Peripheral blood mononuclear cell (primary cell): ENCODE data around the genes SPDYE21 and SPDYE8.

DNA sequence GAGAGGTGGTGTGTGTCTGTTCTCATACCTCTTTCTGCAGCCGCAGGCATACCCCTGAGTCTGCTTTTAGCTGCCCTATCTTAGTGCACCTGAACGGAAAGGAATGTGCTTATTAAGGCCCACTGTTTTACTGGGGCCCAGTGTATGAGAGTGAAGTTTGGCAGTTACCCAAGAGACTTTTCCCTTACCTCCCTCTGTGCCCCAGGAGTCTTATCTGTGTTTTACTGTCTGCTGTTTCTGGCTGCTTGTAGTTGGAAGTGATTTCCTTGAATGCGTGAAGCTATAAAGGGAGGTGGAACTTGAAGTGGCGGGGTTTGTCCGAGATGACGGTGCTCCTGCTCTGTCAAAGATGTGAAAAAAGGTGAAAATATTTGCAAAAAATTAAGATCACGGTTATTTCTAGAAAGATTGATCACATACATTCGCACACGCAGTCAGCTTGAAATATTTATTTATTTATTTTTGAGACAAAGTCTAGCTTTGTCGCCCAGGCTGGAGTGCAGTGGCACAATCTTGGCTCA is 104.5 kb downstream of the TYW1 start:
- PRO-cap, 8 experiments: no peak in any of the 8 experiments

DNA sequence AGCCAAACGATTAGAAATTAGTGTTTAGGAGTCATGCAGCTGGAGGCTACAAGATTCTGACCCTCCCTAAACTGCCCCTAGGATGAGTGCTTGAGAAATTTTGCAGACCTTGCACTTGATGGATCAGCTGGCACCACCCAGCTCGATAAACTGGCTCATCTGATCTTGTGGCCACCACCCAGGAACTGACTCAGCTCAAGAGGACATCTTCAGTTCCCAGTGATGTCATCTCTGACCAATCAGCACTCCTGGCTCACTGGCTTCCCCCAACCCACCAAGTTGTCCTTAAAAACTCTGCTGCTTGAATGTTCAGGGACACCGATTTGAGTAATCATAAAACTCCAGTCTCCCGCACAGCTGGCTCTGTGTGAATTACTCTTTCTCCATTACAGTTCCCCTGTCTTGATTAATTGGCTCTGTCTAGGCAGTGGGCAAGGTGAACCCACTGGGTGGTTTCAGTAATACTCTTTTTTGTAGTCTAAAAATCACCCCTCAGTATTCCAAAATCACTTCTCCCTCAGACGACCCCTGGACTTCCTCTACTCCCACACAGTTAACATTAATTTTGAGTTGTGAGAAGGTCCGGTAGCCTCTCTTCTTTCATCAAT is 50.3 kb upstream of the SPDYE21 start:
- PRO-cap, 8 experiments: no peak in any of the 8 experiments

DNA sequence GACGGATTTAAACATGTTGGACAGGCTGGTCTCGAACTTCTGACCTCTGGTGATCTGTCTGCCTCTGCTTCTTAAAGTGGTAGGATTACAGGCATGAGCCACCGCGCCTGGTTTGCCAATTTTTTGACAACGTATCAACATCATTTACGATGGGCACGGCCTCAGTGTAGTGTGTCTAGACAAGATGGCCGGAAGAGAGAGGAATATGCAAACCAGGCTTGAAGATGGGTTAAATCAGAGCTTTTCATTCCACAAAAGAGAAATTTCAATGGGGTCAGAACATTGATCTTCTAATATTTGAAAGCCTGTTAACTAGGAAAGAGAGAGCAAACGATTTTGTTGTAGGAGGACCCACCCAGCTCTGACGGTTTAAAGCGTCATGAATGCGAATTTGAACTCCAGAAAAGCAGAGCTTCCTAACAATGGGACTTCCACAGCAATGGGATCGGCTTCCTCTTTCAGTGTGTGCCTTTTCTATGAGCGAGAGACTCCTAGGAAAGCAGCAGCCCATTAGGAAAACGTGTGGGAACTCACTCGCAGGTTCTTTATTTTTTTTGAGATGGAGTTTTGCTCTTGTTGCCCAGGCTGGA is at the start of gene SPDYE21:
Gene SPDYE21, plus strand, starts transcription at position 419 of the 590 bp plus-strand sequence.
- PRO-cap, 8 experiments: no peak in any of the 8 experiments

DNA sequence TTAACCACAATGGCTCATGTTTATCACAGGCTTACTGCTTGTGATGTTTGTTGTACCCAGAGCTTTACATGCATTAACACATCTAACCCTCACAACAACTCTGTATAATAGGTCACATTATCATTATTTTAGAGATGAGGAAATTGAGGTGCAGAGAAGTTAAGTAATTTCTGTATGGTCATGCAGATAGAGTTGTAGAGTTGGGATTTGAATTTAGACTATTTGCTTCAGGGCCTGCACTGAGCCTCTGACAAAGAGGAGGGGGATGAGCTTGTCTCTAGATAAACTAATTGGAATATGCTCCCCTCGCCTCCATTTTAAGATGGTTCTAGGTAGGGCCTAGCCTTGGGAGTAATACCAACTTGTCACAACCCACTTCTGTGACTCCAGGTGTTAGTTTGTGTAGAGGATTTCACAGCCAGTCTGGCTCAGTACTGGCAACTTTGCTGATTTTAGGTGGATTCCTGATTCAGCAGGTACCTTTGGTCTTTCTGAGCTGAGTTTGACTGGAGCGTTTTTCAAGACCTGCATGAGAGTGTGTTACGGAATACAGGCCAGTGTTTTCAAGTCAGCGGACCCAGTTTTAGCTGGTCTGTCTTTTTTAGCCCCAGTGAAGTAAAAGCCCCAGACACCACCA is 19.8 kb downstream of the AUTS2 start:
- PRO-cap, 8 experiments: no peak in any of the 8 experiments

DNA sequence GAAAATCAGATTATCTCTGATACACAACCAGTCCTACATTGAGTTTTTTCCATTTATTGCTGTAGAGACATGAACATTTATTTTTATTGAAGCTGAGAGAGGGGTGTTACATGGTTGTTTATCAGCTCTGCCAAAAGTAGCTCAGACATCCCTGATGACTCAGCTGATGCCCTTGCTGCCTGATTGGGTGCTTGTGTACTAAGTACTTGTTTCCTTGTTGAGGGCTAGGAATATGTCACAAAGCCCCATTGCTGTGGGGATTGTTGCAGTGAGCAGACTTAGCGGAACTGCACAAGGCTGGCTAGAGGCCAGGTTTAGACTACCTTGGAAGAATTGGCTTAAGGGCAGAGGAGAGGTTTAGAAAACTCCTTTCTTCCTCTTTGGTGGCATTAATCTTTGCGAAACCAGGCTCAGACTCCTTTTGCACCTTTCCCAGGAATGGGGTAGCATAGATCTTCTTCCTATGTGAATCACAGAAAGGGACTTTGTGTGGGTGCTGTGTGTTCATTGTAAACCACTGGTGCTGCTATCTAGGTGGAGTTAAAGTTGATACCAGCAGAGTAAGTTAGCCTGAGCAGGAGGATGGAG is 110.7 kb downstream of the AUTS2 start:
- PRO-cap, 8 experiments: no peak in any of the 8 experiments

DNA sequence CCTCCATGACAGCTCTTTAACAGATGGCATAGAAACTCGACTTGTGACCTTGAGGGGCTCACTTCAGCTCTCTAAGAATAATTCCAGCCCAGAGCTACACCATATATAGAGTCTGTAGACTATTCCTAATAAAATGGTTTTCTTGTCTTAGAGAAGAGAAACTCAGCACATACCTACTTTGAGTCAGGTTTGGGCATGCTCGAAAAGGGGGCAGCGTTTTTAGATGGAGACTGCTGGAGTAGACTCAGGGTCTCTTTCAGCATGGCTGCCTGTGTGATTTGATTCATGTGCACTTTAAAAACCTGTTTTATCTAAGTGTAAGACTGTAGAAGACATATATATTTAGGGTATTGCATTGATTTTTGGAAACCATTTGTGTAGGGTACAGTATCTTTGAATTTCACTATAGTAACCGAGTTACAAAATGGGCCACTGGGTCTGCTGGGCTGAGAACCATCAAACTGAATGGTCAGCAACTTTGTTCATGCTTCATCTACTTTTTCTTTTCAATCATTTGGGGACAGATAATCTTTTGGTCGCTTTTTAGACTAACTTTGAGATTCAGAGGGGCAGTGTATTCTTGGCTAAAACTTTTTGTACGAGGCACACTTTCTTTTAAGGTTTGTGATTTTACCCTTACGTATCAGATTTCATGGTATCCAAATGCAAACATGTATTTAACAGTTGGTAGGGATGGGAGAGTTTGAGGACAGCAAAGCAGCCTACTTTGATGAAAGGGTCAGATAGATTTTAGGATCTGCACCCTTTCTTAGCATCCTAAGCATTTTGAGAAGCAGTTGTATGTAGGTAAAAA is 346.1 kb downstream of the AUTS2 start:
- PRO-cap, 8 experiments: no peak in any of the 8 experiments

GRCh38 chr7:70474681-70475169 is 657.2 kb upstream of the GALNT17 start:
- PRO-cap, 8 experiments: no peak in any of the 8 experiments

DNA sequence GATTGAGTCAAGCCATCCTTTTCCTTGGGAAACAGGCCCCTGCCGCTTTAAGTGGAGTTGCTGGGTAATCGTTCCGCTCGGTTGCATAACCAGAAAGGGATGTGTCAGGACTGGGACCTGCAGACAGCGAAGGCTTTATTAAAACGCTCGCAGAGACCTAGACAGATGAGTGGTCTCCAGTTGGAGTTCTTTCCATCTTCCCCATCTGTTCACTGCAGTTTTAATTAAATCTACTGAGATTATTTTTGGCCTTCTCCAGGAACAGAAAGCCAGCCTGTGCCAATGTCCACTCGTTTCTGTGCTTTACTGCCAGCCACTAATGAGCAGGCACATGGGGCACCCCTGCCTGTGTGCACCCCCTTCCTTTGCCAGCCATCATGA is 557.0 kb upstream of the GALNT17 start:
- PRO-cap, 8 experiments: no peak in any of the 8 experiments

- PRO-cap, 8 experiments: no peak in any of the 8 experiments
These were observed 536.6 kb upstream of the GALNT17 start for GRCh38 chr7:70595342-70595663.

GRCh38 chr7:70612874-70613606 is 518.9 kb upstream of the GALNT17 start:
- PRO-cap, 8 experiments: no peak in any of the 8 experiments

DNA sequence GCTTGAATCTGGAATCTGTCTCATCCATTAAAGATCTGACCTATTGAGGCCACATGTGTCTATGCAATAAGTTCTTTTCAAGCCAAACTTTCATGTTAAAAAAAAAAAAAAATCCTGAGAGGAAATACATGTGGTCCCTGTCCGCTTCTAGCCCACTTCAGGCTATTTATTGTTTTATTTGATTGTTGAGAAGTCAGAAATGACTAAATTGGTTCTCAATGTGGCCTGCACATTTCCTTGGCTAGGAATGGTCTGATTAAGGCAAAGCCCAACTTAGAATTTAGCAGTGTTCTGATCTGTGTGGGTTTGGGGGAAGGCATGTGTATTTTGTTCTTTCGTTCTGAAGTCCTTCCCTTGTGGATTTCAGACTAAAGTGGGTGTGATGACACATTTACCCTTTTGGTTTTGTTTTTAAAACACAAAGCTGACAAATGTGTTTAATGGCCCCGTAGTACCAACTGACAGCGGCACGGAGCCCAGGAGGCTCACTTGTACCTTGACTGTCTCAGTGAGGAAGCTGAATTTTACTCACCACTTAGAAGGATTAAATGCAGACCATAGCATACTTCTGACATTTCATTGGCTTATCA is 452.3 kb upstream of the GALNT17 start:
- PRO-cap, 8 experiments: no peak in any of the 8 experiments

DNA sequence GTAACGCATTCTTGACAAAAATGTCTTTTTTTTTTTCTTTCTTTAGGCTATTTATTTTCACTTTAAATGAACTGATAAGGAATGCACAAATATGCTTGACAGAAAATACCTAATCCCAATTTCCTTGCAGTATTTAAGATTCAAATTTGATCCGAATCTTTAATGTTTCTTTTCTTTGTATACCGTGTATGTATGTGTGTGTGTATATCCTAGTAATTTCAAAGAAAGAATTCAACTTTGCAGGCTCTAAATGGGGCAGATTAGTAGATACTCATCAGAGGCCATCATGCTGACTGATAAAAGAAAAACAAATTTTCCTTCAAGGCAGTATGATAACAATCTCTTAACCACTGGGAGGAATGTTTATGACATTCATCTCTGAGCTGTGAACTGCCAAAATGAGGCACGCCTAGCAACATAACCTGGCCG is 343.8 kb upstream of the GALNT17 start:
- PRO-cap, 8 experiments: peak in 1 of 8 experiments; most common minus-strand start position 295 of the sequence (in 1)

- PRO-cap, 8 experiments: no peak in any of the 8 experiments
These were observed 271.2 kb upstream of the GALNT17 start for GRCh38 chr7:70860777-70861148.

GRCh38 chr7:71135550-71136000 is 3.6 kb downstream of the GALNT17 start:
- PRO-cap, 8 experiments: no peak in any of the 8 experiments

DNA sequence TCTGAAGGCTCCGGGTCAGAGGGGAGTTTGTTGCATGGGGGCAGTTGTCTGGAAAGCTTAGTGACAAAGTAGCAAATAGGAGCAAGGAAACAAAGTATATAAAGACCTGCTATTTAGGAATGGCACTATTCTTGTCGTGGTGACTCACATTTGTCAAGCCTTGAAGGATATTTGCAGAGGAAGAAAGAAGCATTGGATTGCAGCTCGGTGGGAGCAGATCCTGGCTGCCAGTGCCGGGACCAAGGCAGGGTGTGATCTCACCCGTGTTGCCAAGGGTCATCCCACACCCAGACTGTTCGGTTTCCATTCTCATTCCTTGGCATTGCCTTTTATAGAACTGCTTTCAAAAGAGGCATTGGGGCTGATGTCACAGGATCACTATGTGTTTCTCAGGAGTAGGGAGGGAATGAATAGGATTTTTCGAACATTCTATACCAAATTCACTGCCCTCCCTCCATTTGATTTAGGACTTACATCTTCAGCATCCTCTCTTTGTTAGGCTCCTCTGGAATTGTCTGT is 176.2 kb downstream of the GALNT17 start:
- PRO-cap, 8 experiments: no peak in any of the 8 experiments

DNA sequence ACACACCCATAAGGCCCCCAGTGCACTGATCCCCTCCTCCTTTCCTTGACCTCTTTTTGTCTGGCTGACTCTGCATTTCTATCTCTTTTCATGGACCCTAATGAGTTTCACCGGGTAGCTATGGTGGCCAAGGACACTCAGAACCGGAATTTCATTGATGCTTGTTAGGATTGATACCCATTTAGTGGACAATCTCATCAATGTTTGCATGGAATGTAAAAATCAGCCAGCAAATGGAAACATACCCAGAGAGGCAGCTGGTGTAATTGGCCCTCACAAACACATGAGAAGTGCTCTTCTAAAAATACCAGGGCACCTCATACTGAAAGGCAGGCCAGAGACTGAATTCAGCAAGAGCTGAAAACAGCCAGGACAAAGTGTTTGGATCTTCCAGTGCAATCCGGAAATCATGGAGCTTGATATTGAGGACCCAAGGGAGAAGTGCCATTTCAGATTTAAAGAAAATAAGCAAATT is 498.5 kb downstream of the GALNT17 start:
- PRO-cap, 8 experiments: no peak in any of the 8 experiments

DNA sequence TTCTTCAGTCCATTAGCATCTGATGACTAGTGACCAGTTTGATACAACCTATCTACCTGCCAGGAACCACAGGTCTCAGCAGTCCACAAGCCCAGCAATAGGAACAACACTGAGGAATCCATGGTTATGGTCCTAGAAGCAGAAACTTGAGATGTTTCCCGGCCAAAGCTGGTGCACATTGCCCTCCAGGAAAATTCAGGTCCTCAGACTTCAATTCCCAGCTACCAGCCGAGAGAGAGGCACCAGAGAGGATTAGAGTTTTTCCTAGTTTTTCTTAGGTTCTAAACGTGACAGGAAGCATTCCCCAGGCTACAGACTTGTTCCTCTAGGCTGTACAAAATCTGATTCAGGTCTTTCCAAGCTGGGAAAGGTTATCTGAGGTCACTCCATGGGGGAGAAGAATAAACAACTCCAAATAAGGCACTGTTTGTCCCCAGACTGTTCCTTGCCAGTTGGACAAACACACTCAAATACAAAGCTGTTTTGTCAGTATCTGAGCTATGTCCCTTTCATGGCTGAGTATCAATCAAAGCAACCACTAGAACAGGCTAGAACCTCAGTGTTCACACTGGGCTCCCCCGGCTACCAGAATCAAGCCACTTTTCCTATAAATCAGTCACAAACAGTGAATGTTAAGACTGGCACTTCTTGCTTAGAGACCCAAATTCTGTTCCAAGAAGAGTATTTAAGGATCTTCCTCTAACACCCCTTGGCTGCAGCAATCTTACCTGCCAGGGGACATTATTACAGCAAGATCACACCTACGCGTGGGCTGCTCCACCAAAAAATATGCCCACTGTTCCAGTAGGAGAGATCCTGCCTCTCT is 259.4 kb downstream of the CALN1 start:
- PRO-cap, 8 experiments: no peak in any of the 8 experiments

DNA sequence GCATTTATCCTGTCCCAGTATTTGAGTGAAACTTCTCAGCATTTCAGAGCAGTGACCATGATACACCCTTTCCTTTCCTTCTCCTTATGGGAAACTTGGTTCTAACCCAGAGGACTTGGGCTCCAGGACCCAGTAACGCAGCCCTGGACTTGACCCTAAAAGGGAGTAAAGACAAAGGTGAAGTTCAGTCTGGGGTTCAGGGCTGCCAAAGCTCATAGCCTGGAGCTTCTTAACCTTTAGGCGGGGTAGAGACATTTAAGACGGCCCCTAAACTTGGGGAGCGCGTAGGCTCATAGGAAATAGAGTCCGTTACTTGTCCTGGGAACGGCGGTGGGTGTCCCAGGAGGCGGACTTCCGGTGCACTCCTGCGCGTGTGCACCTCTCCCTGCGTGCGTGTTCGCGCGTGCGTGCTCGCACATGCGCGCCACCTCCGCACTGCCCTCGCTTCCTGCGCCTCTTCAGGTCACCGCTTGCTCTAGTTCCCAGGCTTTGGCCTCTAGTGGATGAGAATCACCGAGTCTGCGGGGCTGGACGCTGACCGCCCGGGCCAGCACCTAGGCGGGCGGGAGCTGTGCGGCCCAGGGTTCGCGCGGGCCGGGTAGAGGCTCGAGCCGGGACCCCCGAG is 45.9 kb upstream of the POM121 start:
- PRO-cap, 8 experiments: peak in 8 of 8 experiments; most common plus-strand start position 435 of the sequence (in 8); most common minus-strand start position 354 of the sequence (in 8)

GRCh38 chr7:72926008-72926986 is 1.4 kb downstream of the POM121 start:
- PRO-cap, 8 experiments: no peak in any of the 8 experiments

DNA sequence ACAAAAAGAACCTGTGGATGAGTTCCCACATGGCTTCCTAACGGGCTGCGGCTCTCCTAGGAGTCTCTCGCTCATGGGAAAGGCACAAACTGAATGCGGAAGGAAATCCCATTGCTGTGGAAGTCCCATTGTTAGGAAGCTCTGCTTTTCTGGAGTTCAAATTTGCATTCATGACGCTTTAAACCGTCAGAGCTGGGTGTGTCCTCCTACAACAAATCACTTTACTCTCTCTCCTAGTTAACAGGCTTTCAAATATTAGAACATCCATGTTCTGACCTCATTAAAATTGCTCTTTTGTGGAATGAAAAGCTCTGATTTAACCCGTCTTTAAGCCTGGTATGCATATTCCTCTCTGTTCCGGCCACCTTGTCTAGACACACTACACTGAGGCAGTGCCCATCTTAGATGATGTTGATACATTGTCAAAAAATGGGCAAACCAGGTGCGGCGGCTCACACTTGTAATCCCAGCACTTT is at the start of gene SPDYE8:
Gene SPDYE8, minus strand, starts transcription at position 133 of the 476 bp plus-strand sequence.
- PRO-cap, 8 experiments: no peak in any of the 8 experiments